Measurements from ENCODE around the genes TIMM22, YWHAE, CRK and PITPNA.

- RRBS, result no CpG with 5 or more reads among the region's 12 CpGs
Observed at GRCh38 chr17:205100-205555, 23.7 kb upstream of the DOC2B start.

DNA sequence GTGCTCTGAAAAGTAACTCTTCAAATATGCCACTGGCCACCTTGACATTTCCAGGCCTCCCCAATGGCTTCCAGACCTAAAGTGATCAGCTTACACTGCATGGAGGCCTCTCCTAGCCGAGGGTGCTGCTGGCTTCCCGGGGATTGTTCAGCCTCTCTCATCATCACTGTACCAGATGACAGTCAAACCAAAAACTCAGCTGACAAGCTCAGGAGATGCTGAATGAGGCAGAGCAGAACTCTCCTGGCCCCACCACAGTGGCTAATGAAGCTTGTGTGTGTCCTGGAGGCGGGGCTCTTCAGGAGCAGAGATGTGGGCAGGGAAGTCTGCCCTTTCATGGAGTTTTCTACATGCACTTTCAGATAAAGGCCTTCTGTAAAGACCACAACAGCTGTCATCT is 113.3 kb downstream of the VPS53 start:
- RRBS, result no CpG with 5 or more reads among the region's 3 CpGs

- RRBS, result no CpG with 5 or more reads among the region's 11 CpGs
Observed at GRCh38 chr17:848053-848320, 65.8 kb downstream of the MRM3 start.

GRCh38 chr17:868881-869513 is 86.8 kb downstream of the MRM3 start:
- RRBS, result no CpG with 5 or more reads among the region's 11 CpGs

GRCh38 chr17:996412-997287 is at the start of gene TIMM22:
Gene TIMM22, plus strand, starts transcription at chr17:997129.
- RRBS, result under 1% methylated on average over 21 of the region's 78 CpGs

GRCh38 chr17:1090408-1090878 is 89.3 kb downstream of the ABR start:
- RRBS, result no CpG with 5 or more reads among the region's 14 CpGs

DNA sequence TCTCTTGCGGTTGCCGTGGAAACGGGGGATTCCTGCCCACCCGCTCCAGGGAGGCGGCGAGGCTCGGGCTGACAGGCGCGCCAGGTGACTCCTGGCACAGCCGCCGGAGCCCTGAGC is 71.3 kb downstream of the ABR start:
- RRBS, result 4% methylated on average over 1 of the region's 11 CpGs

DNA sequence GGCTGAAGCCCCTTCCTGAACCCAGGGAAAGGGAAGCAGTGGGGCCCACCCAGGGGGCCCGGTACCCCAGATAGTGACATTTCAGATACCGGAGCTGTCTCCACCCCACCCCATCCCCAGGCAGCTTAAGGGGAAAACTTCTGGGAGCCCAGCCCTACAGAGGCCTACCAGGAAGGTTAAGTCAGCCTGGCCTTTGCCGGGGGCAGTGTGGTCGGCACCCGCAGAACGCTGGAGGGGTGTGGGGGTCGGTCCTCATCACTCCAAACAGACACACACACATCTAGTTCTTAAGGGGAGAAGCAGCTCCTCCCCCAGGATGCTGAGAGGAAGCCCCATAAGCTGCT is 1.1 kb upstream of the ABR start:
- RRBS, result 47% methylated on average over 2 of the region's 7 CpGs

DNA sequence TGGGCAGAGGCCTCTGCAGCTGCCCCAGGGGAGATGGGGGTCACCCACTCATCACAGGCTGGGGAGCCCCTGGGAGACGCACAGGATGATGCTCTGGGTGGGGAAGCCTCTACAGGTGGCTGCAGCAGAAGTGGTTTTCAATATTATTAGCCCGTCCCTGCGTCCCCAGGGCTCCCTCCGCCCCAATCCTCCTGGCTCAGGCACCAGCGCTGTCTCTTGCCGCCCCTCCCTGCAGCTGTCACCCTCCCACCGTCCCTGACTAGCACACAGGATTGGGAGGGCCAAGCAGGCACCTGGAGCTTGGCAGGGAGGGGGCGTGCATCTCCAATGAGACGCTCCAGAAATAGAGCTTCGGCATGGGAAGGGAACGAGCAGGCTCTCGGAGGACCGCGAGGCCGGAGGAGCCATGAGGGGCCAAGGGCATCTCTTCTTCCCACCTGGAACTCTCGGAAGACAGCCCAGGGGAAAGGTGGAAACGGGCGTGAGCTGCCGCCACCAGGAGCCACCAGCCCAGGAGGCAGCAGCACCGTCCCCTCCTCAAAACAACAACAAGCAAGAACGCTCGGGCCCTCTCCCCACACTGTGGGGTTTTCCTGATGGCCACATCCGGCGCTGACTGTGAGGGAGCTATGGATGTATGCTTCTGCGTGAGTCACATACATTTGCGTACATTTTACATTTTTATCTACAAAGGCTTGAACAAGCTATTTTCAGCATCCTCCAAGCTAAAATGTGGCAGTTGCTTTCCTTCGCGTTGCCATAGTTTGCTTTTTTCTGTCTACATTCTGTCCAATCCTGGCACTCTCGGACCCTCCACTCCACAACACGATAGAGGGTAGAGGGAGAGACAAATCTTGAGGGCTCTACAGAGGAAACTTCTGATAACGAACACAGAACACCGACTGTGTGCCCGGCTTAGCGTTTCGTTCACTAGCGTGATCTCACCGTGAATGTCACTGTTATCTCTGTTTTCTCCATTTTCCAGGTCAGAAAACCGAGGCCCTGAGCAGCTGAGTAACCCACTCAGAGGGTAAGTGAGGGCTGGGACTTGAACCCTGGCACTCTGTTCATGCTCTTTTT is 1.8 kb upstream of the ABR start:
- RRBS, result no CpG with 5 or more reads among the region's 38 CpGs

- RRBS, result no CpG with 5 or more reads among the region's 23 CpGs
Observed at GRCh38 chr17:1197232-1198507, 17.9 kb upstream of the ABR start.

GRCh38 chr17:1200988-1201774 is 21.4 kb upstream of the ABR start:
- RRBS, result 61% methylated on average over 6 of the region's 29 CpGs

- RRBS, result 2% methylated on average over 25 of the region's 79 CpGs
Observed at GRCh38 chr17:1229426-1230010, 40.7 kb upstream of the BHLHA9 start.

DNA sequence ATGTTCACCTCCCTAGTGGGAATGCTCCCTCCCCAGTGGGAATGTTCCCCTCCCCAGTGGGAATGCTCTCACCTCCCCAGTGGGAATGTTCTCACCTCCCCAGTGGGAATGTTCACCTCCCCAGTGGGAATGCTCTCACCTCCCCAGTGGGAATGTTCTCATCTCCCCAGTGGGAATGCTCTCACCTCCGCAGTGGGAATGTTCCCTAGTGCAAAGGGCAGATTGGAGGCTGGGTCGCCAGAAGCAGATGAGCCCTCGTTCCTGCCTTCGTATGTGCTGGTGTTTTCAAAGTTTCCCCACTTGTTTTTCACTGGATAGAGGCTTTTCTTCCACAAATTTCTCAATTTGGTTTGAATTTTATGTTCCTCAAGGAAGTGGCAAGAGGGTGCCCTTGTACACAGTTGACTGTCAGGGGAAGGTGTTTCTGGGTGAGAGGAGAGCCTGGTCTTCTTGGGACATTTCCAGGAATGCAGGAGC is 33.9 kb downstream of the TRARG1 start:
- RRBS, result no CpG with 5 or more reads among the region's 4 CpGs

GRCh38 chr17:1399292-1400243 is at the start of gene YWHAE:
Gene YWHAE, minus strand, starts transcription at chr17:1400222.
- RRBS, result 1% methylated on average over 35 of the region's 79 CpGs

DNA sequence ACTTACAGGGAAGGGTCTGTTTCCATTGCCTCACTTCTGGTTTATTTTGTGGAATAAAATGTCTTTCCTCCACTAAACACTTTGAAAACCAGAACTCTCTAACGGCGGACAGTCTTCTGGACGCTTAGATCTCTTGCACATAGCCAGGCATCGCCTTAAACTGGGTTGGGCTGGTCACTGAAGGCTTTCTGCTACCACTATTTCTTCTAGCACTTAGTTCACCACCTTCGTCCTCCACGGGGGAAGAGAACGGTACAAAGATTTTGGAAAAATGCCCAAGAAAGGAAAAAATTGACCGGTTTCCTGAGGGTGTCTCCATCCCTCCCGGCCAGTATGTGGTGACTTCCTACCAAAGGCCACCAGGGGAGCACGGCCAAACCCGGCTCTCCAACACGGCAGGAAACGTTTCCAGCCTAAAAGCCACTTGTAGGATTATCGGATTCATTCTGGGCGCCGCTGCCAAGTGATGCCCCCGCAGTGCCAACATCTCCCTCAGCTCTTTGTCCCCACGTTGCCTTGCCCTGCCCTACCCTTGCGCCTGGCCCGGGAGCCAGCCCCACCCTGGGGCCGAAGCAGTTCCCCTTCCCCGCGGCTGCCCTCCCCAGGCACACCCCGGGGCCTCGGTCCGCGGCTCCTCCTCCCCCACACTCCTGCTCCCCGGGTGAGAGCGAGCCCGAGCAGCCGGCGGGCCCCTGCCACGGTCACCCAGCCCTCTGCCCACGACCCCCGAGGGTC is 805 bp downstream of the CRK start:
- RRBS, result 3% methylated on average over 12 of the region's 35 CpGs

DNA sequence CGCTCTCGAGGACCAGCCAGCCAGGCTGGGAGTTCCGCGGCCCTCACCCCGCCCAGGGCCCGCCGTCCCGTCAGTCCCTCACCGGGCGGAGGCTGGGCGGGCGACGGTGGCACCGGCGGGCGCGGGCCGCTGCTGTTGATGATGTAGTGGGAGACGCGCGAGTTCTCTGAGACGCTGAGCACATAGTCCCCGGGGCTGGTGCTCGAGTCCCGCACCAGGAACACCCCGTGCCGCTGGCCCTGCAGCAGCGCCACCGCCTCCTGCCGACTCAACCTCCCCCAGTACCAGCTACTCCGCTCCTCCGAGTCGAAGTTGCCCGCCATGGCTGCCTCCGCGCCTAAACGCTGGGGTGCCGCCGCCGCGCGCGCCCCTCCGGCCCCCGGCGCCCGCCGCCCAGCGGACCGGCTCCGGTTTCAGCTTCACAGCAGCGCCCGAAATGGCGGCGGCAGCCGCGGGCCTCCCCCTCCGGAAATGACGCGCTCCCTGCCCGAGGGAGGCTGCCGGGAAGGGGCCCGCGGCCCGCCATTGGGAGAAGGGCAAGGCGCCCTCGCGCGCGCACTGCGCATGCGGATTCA is at the start of gene CRK:
TSS of gene CRK (minus strand) at position 438 of the 575 bp plus-strand sequence.
- RRBS, result 1% methylated on average over 23 of the region's 72 CpGs

DNA sequence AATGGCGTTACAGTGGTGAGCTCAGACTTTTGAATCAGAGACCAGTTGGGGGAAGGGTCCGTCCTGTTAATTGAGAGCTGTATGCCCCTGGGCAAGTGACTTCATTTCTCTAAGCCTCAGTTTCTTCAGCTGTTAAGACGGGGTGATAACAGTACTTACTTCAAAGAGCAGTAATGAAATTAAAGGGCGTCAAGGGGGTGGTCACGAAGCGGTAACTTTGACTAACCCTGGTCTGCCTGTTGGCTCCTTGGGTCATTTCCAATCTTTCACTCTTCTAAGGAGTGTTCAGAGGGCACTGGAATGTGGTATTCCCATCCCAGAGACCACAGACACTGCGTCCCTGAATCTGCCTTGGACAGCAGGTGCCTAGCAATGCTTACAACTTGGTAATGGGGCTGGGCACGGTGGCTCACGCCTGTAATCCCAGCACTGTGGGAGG is 8.9 kb upstream of the MYO1C start:
- RRBS, result no CpG with 5 or more reads among the region's 9 CpGs

- RRBS, result no CpG with 5 or more reads among the region's 40 CpGs
Observed at GRCh38 chr17:1515185-1516393, 823 bp downstream of the INPP5K start.

DNA sequence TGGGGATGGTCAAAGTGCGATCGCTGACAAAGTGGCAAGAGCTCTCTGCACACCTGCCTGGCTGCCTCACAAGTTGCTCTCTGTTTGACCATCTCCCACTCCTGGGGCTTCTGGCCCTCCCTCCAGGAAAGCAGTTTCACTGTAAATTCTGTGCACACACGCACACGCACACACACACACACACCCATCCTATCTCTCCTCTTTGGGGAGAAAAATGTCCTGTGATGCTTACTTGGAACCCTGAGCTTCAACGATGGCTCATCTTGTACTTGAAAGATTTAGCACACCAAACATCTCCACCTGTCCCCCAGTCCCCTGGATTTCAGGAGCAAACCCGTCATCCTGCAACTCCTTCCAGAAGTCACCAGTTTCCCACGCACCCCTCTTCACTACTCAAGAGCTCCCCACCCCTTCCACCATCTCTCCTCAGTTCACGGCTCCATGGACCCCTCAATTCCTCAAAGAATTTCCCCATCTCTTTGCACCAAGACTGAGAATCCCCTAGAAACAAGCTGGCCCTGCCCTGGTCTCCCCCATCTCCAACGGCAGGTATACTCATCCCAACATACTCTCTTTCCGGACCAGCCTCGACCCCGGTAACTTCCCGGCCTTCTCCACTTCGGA is 1.5 kb downstream of the PITPNA start:
- RRBS, result no CpG with 5 or more reads among the region's 14 CpGs

- RRBS, result 2% methylated on average over 58 of the region's 126 CpGs
Observed at GRCh38 chr17:1562181-1563082, at the start of gene PITPNA. Gene PITPNA, minus strand, starts transcription at chr17:1562792.